SJCRH30 (cell line): ENCODE data around the gene TNIK.

DNA sequence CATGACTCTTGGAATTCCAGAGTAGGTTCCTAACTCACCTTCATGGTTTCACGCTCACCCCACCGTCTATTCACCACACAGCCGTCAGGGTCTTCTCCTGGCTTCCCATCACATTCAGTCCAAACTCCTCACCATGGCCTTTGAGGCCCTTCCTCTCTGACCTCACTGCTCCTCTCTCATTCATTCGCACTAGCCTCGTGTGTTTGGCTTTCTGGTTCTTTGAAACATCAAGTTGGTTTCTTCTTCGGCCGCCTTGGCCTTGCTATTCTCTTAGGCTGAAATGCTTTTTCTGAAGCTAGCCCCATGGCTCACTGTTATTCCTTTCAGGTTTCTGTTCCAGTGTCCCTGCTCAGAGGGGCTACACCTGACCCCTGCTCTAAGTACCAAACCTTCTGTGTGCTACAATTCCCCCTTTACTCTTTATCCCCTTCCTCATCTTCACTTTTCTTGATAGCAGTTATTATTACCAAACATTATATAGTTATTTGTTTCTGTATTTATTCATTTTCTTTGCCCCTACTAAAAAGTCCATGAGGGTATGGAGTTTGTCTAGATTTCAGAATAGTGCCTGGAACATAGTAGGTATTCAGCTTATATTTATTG lies 370.2 kb downstream of the MECOM start:
- RAMPAGE, long total RNA, result no peak

DNA sequence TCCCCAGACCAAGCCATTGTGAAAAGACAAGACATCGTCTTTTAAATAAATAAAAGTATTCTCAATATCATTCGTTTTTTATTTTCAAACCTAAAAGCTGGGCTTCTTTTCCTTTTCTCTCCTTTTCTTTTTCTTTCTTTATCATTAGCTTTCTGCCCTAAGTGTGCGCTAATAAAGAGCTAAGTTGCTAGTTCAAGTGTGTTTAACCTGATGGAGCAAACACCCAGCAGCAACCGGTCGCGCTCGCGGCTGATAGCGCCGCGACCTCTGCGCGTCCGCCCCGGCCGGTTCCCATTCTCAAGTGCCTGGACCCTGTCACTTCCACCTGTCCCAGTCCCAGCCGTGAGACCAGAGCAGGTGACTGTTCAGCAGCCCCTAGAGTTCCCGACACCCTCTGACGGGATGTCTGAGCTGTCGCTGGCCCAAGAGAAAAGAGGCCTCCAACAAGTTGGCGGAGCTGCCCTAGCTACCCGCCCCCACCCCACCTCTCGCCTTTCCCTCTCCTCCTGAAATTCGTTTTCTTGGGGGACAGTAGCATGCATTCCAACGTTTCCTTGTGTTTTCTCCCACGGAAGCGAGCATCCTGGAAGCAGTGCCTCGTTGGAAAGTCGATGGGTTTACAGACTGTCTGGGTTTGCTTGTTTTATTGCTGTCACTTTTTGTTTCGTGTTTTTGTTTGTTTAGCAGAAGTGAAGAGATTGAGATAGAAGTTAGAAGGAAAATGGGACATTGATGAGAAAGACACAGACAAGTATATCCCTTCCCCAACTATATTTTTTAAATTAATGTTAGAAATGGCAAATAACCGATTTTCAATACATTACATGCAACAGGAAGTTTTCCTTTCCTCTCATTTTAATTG lies 3.1 kb upstream of the MECOM start:
- RAMPAGE, long total RNA, result no peak

DNA sequence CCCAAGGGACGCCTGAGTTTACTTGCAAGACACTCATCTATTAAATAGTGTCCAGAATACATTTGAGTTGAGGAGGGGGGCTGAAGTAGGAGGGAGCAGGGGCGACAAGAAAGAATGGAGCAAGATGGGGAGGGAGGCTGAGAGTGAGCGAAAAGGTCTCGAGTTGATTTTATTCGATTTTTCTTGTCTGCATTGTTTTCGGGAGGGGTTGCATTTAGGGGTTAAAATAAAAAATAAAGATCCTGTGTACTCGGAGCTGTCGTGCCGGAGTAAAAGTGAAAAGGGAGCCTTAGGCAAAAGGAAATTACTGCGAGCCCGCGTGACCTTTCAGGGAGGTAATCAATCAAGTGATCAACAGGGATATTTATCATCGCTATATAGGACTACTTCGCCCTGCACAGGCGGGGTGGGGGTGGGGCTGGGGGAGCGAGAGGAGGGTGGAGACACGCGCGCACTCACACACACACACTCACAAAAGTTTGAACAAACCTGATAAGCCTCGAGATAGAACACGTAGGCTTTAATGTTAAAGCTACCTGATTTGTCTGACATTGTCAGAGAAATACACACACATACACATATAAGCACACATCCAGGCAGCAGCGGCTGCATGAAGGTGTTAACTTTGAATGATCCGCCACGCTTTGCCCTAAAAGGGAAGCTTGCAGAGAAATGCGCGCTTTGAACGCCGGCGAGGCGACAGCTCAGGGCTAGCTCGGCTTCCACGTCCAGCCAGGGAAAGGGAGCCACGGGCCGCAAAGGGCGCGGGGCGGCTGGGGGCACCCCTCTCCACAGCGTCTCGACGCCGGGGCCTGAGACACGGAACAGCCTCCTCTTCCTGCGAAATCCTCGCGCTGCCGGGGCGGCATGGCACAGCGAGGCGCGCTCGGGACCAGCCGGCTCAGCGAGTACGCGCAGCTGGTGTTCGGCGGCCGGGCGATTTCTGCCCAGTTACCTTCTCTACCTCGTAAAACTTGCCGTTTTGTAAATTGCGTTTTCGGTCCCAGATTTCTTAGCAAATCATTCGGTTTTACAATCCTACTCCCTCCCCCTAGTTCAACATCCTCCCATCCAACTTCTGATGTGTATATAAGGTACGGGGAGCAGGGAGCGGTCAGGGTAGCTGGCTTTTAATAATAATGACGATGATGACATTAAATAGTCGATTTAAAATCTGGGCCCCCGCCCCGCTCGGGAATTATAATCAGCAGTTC lies 4.7 kb upstream of the MECOM start:
- RAMPAGE, long total RNA, result no peak

DNA sequence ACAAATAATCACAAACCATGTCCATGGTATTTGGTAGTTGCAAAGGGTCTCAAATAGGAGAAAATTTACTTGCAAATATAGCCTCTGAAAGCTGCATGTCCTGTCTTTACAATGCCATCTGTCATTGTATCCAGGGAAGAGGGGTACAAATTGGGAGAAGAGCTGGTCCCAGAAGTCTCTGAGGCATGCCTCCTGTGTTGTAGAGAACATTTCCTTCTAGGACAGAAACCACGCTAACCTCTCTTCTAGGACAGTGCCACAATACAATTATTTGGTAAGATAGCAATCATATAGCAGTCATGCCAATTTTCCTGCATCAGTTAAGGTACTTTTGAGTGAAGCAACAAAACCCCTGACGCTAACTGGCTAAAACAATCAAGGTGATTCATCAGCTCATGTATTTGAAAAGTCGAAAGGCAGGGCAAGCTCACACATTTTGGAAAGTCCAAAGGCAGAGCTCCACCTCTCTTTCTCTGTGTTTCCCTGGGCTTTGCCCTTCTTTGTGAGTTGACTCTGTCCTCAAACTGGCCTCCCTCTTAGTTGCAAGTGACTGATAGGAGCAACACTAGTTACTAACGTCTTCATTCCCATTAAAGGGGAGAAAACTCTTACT lies 14.7 kb downstream of the ACTRT3 start:
- RAMPAGE, long total RNA, result no peak

- RAMPAGE, long total RNA, result no peak
Observed at GRCh38 chr3:169975452-169975753, 8.8 kb downstream of the SEC62 start.

GRCh38 chr3:170040197-170040738 lies 2.5 kb downstream of the GPR160 start:
- RAMPAGE, long total RNA, result no peak

- RAMPAGE, long total RNA, result no peak
Observed at GRCh38 chr3:170045590-170045889, 7.7 kb downstream of the GPR160 start.

DNA sequence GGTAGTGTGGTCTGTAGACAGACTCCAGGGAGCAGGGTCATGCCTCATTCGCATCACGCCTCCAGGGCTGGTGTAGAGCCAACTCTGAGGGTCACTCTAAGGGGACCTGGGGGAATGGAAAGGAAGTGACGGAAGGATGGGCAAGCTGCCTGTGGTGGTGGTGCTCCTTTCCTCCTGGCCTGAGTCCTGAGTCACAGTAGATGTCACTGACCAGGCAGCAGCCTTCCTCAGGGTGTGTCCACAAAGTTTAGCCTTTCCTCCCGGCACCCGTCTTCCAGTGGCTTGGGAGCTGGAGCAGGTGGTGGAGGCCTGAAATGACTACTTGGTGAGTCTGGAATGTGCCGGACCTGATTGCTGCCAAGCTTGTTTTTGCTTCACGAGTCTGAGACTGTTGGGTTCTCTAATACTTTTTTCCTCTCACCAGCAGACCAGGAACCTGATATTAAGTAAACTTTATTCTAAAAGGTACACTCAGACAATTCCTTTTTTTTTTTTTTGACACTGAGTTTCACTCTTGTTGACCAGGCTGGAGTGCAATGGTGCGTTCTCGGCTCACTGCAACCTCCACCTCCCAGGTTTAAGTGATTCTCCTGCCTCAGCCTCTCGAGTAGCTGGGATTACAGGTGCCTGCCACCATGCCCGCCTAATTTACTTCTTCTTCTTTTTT lies 11.9 kb downstream of the GPR160 start:
- RAMPAGE, long total RNA, result no peak

- RAMPAGE, long total RNA, result no peak
Observed at GRCh38 chr3:170152671-170153104, 28.8 kb downstream of the PHC3 start.

DNA sequence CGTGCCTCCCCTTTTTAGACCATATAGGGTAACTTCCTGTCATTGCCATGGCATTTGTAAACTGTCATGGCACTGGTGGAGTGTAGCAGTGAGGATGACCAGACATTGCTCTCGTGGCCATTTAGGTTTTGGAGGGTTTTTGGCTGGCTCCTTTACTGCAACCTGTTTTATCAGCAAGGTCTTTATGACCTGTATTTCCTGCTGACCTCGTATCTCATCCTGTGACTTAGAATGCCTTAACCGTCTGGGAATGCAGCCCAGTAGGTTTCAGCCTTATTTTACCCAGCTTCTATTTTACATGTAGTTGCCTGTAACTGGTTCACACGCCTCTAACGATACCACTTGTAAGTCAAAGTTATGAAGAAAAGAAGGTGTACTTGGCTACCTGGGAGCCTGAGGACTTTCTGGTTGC lies 13.6 kb upstream of the SKIL start:
- RAMPAGE, long total RNA, result no peak

DNA sequence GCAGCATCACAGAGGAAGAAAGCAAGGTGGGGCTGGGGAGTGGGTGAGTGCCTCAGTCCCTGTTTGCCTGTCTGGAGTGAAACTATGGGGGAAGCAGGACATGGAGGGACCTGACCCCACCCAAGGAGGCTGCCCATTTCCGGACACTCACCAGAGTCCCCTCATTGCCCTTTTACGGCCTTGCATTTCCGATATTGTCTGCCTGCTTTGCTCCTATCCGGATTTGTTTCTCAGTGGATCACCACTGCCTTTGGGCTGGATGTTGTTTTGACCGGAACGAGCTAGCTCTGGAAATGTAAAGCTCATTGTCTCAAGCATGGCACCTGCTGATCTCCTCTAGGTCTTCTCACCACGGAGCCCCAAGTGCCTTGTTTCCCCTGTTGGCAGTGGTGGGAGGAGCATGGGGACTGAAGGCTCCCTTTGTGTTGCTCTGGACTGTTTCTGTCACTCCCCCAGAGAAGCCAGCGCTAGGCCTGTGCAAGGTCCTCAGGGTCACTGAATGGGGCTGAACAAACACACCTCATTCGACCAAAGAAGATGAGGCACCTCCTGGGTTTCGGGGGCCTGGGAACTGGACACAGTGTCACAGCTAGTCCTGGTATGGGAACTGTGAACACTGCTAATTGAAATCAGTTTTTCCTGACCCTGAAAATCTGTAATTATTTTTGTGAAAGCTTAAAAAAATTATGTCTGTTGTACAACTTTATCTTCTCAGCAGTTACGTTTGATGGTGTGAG lies 7.1 kb downstream of the CLDN11 start:
- RAMPAGE, long total RNA, result no peak

- RAMPAGE, long total RNA, result no peak
Observed at GRCh38 chr3:170474883-170475281, 56.2 kb downstream of the CLDN11 start.

DNA sequence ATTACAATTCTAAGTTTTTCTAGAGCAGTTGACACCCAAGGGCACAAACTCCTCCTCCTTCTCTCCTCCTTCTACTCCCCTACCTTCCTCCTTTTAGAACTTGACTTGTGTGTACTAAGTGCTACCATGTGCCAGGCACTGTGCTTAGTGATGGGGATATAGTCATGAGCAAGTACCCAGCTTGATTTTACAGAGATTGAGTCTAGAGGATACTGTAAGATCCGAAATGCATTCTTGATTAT lies 72.2 kb downstream of the CLDN11 start:
- RAMPAGE, long total RNA, result no peak

DNA sequence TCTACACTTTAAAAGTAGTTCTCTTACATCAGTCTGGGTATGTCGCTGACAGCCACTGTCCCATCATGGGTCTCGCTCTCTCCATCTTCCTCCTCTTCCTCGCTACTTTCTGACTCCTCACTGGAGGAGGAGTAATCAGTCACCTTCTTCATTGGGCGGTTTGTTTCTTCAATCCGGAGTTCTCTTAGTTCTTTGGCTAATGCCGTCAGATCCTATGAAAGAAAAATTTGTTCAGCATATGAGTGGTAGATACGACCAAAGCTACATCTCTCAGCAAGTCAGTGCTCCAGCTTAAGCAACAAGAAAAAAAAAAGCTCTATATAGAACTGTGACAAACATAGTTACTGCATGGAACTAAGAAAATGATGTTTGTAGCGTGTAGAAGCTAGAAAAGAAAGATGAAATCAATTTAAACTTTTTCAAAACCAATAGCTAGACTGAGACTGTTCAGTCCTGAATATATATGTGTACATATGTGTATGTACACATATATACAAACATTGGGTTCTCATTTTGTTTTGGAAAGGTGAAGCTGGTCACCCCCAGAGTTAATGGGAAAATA lies 75.0 kb upstream of the SLC2A2 start:
- RAMPAGE, long total RNA, result no peak

- RAMPAGE, long total RNA, result no peak
Observed at GRCh38 chr3:171284229-171284750, 175.9 kb downstream of the TNIK start.

- RAMPAGE, long total RNA, result no peak
Observed at GRCh38 chr3:171306747-171307110, 153.5 kb downstream of the TNIK start.

- RAMPAGE, long total RNA, result start-site peak on the plus strand at chr3:171460526-171460573, 5 and 5 reads in 2 replicates
Observed at GRCh38 chr3:171459918-171460654, at the start of gene TNIK. Gene TNIK, minus strand, starts transcription at chr3:171460405.

GRCh38 chr3:171792387-171793129 lies 17.7 kb downstream of the PLD1 start:
- RAMPAGE, long total RNA, result no peak

DNA sequence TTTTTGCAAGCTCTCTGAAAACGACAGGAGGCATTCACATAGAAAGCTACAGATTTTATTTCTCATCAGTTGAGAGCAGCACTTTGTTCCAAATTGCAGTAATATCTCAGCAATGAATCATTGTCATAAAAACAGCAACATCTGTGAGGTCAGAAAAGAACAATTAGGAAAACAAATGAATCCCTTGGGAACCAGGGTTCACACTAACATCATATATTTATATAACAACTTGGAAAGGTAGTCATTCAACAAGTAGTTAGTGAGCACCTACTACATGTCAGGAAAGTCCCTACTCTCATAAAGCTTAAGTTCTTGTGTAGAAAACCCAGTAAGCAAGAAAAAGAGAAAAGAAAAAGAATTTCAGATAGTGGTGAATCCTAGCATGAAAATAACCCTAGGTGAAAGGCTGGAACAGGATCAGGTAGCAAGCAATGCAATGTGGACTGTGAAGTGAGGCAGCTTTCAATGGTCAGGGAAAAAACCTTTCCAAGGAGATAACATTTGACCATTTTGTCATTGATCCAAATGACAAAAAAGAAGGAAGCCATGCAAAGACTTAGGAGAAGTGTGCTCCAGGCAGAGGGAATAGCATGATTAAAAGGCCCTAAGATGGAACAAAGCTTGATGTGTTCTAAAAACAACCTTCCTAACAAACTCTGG lies 8.2 kb downstream of the PLD1 start:
- RAMPAGE, long total RNA, result no peak

- RAMPAGE, long total RNA, result no peak
Observed at GRCh38 chr3:171809263-171809487, 1.1 kb downstream of the PLD1 start.